Colic lymph node (tissue), 1 donor: ENCODE results near the genes KATNAL2, HDHD2 and IER3IP1.

GRCh38 chr18:46153184-46153814, 20.5 kb upstream of the C18orf25 start:
- PRO-cap, result no peak

GRCh38 chr18:46174437-46175257, 813 bp downstream of the C18orf25 start:
- PRO-cap, result no peak

GRCh38 chr18:46356262-46356759, 22.5 kb downstream of the RNF165 start:
- PRO-cap, result no peak

- PRO-cap, result no peak
Observed at GRCh38 chr18:46433379-46433875, 99.6 kb downstream of the RNF165 start.

- PRO-cap, result no peak
Observed at GRCh38 chr18:46623518-46623949, 33.5 kb downstream of the LOXHD1 start.

- PRO-cap, result no peak
Observed at GRCh38 chr18:46768430-46769023, 11.7 kb upstream of the ST8SIA5 start.

GRCh38 chr18:46820687-46821366, 64.0 kb upstream of the ST8SIA5 start:
- PRO-cap, result no peak

DNA sequence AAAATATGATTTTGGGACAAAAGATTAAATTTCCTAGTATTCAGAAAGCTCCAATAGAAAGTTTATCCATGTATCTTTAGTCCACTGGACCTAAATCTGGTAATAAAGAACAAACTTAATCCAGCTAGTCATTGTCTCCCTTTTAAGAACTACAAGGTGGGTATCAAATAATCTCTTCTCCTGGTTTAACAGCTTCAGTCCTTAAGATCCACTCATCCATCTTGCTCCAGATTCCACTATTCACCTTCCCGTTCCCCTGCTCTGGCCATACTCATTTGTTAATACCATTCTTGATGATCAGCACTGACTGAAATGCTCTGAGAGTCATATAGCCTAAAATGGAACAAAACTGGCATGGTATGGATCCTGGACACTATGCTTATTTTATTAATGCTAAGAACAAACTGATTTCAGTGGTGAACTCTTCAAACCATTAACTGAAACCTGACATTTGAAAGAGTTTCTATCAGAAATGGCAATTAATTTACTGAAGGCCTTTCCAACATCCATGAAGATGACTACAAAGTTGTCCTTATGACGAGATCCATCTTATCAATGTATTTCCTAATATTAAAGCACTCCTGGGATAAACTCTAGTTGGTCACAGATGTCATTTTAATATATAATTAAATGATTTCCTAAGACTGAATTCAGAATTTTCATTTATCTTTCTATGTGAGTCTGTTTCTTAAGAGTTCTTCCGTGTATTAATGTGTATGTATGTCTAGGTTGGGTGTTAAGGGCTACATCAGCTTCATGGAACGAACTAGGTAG, 68.7 kb upstream of the ST8SIA5 start:
- PRO-cap, result no peak

DNA sequence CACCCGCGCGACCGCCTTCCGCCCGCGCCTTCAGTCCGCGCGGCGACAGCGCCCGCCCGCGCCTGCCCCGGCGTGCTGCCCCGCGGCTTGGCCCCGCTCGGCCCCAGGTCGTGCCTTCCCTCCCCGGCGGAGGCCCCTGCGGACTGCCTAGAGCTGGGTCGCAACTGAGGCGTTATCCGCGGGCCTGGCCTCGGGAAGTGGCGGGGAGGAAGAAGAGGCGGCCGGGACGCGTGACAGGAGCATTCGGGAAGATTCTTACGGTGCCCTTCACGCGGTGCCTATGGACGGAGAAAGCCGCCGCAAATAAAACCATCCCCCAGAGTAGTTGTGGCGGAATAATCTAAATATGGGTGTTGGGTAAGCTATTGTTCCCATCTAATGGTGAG, at the start of gene KATNAL2:
TSS of gene KATNAL2 (plus strand) at position 33 of the 386 bp plus-strand sequence.
- PRO-cap, result bidirectional peak, plus-strand start at position 33 of the sequence, minus-strand start outside the sequence

DNA sequence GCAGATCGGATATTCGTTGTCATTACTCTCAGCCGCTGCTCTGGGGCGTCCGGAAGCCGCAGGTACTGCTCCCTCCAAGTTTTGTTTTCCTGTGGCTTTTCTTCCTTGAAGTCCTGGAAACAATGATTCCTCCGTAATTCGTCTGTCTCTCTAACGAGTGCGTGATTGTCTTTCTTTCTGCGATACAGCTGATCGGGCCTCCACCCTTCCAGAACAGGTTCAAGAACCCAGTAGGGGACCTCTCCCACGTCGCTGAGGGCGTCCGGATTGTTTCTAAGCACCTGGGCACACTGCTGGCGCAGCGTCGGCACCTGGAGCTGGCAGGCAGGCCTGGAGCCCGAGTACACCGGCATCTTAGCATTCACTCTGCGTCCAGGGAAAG, 2.1 kb downstream of the ELOA2 start:
- PRO-cap, result no peak

DNA sequence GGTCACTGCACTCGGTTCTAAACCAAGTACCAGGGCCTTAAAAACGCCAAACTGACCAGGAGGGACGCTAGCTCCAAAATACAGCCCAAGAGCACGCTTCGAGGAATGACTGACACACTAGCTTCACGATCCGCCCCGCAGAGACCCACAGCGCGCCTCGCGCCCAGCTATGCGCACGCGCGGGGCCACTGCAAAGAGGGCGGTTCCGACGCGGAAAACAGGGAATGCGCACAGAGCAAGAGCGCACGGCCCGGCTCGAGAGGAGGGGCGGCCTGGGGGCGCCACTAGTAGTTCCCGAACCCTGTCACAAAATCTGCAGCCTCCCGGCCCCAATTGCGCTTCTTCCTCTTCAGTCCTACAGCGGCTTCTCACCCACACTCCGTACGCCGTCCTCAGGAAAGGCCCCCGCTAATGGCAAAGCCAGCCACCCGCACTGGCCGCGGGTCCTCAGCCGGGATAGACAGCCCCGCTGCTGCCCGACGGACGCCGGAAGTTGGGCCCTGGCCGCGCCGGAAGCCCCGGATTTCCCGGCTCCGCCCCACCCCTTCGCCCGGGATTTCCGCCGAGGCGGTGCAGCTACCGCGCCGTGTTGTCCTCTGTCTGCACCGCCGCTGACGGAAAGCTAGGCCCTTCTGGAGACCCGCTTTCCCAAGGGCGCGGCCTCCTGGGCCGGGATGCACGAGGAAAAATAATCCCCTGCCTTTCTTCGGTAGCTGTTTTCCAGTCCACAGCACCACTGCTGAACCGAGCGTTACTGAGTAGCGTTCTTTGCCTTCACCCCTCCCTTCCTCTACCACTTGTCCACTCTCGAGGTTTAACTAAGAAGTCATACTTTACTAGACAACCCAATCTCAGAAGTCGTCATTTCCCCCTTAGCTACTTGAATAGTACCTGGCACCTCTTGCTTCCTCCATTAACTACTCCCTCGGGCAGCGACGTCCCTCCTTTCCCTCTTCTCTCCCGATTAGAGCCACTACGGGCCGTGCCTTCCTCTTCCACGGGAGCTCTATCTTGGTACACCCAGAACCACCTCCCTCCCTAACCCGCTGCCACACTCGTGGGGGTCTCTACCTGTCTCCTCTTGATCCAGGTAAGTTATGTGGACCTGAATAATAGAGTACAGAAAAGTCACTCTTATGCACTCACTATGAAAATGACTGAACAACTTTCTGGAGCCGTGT, at the start of gene HDHD2:
TSS of gene HDHD2 (minus strand) at position 495 of the 1,181 bp plus-strand sequence.
- PRO-cap, result bidirectional peak, plus-strand start at position 193 of the sequence, minus-strand start at position 169 of the sequence; bidirectional peak, plus-strand start at position 555 of the sequence, minus-strand start at position 495 of the sequence

GRCh38 chr18:47175491-47176610, at the start of gene IER3IP1:
Gene IER3IP1, minus strand, starts transcription at chr18:47176364.
- PRO-cap, result unidirectional peak, minus-strand start at chr18:47176362

DNA sequence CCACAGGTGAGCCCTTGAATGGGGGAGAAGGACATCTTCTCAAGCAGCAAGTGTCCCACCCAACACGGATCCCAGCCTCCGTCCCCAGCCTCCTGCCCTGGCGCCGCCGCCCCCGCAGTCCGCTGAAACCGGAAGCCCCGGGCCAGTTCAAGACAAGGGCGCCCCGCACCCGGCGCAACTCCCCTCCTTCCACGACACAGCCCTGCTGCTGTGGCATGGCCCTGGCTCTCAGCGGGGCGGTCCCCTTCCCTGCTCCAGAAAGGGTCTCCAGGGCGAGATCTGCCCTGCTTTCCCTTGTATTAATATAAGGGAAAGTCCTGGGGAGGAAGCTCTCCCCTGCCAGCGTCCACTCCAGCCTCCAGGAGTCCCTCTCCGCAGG, 176.2 kb downstream of the SMAD2 start:
- PRO-cap, result no peak

- PRO-cap, result no peak
Observed at GRCh38 chr18:48084750-48085331, 154.4 kb upstream of the SMAD2 start.

DNA sequence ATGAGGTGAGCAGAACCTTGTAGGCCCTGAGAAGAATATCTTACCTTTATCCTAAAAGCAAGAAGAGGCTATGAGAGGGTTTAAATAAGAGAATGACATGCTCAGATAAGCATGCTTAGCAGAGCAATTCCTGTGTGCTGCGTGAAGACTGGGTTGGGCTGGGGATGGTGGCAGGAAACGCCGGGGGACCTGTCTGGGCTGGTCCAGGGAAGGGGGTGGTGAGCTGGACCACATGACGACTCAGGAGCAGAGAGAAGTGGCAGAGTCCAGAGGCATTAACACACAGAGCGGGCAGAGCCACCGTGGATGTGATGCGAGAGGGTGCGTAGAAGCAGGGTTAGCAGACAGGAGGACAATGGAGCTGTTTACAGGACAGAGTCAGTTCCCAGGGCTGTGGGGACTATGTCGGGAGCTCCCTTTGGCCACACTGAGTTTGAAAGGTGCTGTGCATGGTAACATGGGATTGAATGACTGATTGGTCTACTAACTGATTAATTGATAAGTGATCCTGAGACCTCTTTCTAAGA, 84.5 kb downstream of the ZBTB7C start:
- PRO-cap, result no peak

DNA sequence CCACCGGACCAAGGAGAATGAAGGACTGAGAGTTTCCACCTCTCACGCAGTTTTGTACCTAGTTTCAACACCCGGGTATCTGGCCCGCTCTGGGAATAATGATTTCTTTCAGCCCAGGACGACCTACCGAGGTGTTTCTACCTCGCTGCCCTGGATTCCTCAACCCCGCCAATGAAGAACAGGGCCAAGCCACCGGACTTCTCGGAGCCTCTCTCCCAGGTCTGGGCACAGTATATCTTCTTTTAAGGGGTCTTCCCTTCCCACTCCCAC, 1.5 kb downstream of the ZBTB7C start:
- PRO-cap, result no peak

GRCh38 chr18:48408739-48409047, 490 bp downstream of the ZBTB7C start:
- PRO-cap, result no peak

DNA sequence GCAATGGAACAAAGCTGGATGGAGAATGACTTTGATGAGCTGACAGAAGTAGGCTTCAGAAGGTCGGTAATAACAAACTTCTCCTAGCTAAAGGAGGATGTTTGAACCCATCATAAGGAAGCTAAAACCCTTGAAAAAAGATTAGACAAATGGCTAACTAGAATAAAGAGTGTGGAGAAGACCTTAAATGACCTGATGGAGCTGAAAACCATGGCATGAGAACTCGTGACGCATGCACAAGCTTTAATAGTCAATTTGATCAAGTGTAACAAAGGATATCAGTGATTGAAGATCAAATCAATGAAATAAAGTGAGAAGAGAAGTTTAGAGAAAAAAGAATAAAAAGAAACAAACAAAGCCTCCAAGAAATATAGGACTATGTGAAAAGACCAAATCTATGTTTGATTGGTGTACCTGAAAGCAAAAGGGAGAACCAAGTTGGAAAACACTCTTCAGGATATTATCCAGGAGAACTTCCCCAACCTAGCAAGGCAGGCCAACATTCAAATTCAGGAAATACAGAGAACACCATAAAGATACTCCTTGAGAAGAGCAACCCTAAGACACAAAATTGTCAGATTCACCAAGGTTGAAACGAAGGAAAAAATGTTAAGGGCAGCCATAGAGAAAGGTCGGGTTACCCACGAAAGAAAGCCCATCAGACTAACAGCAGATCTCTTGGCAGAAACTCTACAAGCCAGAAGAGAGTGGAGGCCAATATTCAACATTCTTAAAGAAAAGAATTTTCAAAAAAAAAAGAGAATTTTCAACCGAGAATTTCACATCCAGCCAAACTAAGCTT, 111.5 kb downstream of the CTIF start:
- PRO-cap, result no peak

- PRO-cap, result no peak
Observed at GRCh38 chr18:48851418-48851926, 99.3 kb downstream of the SMAD7 start.

DNA sequence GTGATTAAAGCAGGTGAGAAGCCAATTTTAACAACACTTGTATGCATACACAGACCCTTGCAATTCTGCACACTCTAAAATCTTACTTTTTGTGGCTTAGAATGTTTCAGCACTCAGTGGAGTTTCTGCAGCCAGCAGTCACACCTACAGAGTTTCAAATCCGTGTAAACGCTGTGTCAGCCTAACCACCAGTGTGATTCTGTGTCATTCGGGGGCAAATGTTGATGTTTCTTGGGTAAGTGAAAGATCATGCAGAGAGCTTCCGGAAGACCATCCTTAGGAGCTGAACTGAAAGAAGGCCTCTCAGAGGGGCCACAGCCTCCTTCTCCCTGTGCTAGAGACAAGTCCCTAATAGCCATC, 82.4 kb downstream of the SMAD7 start:
- PRO-cap, result no peak